Helper T cell (primary cell): ENCODE measurements around the genes ASB10, WDR86 and CRYGN.

- PRO-cap, 2 experiments, result no peak in any of the 2 experiments
Measured at GRCh38 chr7:151078918-151079229, 1.7 kb downstream of the FASTK start.

DNA sequence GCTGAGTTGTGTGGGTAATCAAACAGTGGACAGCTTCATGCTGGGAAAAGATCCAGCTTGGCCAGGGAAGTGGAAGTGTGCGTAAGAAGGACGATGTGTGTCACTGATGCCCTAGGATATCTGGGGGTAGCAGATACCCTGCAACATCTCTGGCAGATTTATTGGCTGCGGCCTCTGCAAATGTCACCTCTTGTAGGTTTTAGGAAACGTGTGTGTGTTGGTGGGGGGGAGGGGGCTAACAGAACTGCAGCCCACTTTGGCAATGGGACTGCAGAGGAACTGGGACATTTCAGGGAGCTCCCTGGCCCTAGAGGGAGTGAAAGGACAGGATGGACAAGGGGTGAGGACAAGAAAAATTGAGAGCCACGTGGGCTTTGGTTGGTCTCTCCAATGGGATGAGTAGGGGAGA is 910 bp upstream of the AGAP3 start:
- PRO-cap, 2 experiments, result no peak in any of the 2 experiments

GRCh38 chr7:151088837-151089910 is 2.9 kb downstream of the AGAP3 start:
- PRO-cap, 2 experiments, result no peak in any of the 2 experiments

DNA sequence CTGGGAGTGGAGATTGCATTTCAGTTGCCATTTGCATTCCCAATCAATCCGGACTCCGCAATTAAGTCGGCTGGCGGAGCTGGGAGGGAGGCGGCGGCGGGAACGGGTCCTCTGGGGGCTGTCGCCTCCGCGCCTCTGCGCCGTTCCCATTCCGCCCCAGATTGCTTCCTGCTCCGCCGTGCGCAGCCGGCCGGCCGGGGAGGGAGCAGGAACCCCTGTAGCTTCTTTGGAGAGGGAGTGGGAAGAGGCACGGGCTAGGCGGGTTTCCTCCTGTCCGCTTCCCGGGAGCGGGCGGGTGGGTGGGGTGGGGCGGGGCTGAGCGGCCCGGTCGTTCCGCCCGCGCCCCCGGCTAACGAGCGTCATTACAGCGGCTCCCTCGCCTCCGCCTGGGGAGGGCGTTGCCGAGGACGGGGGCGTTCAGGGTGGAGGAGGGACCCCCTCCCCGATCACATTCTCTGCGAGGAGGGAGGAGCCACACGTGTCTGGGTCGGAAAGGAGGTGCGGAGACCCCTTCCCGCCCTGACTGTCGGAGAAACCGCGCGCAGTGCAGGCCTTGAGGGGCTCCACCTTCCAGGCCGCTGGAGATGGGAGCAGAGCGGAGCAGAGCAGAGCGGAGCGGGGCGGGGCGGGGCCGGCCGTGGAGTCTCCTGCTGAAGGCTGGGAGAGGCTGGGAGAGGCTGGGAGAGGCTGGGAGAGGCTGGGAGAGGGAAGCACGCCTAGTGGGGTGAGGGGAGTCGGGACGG is 39.7 kb downstream of the AGAP3 start:
- PRO-cap, 2 experiments, result no peak in any of the 2 experiments

GRCh38 chr7:151187128-151188063 is at the start of gene ASB10:
ASB10 (minus strand) TSS chr7:151187250.
- PRO-cap, 2 experiments, result no peak in any of the 2 experiments

DNA sequence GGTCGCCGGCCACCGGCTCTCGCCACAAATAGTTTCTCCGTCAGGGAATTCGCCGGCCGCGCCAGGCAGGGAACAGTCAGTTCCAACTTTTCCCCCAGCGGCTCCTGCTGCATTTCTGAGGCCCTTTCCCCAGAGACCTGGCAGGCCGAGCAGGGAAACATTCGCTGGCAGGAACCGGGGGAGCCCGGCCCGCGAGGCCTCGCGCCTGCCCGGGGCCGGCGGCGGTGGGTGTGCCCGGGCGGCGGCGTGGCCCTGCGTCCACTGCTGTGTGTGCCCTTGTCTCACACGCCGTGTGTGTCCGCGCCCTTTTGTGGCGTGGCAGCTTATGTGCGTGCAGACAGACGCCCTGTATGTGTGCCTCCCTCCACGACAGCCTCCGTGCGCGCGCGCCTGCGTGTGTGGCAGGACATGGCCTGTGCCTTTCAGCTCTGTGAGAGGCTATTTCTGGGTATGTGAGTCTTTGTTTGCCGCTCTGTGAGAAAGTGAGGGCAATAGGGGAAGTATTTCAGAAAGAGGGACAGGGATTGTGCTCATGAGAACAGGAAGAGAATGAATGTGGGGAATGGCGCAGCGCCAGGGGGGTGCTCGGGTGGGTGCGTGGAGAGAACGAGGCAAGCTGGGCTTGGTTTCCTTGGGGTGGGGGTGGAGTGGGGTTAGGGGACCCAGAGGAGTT is 657 bp upstream of the SMARCD3 start:
- PRO-cap, 2 experiments, result no peak in any of the 2 experiments

DNA sequence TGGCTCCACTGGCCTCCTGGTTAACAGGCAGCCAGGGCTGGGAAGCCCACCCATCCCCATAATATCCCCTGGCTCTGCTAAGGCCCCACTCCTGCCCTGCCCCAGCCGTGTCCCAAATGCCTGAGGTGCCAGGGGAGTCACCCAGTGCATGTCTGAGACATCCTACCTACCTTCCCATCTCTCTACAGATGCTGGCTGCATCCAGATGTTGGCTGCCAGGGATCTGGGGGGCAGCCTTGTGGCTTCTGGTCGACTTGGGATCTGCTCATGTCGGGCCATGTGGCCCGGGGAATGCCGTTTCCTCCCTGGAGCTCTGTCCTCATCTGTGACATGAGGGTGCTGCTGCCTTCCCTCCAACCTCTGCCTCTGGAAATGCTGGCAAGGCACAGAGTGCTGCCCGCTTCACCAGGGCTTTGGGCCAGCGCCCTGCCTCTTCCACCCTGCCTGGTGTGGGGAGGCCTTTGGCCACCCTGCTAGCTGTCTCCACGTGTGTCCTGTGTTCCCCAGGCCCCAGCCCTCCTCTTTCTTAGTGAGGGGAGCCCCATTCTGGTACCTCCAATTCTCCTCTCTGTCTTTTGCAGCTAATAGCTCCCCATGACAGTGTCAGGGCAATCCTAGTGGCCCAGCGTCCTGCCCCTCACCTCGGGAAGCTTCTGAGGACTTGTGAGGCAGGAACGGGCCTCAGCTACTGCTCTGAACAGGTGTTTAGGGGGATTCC is 5.8 kb upstream of the SMARCD3 start:
- PRO-cap, 2 experiments, result no peak in any of the 2 experiments

- PRO-cap, 2 experiments, result no peak in any of the 2 experiments
Measured at GRCh38 chr7:151366896-151367167, 25.2 kb downstream of the NUB1 start.

GRCh38 chr7:151408273-151409515 is 1.1 kb downstream of the WDR86 start:
- PRO-cap, 2 experiments, result peak in 2 of 2 experiments; most common plus-strand start chr7:151409236 (in 2); most common minus-strand start chr7:151408918 (in 2)

- PRO-cap, 2 experiments, result peak in 2 of 2 experiments; most common plus-strand start chr7:151410520 (in 2); most common minus-strand start chr7:151409925 (in 2)
Measured at GRCh38 chr7:151409516-151410632, at the start of gene WDR86. WDR86 (minus strand) TSS chr7:151410038.

GRCh38 chr7:151439803-151440725 is at the start of gene CRYGN:
CRYGN (minus strand) TSS chr7:151440141.
- PRO-cap, 2 experiments, result no peak in any of the 2 experiments

GRCh38 chr7:151485170-151486239 is 34.2 kb downstream of the RHEB start:
- PRO-cap, 2 experiments, result no peak in any of the 2 experiments

DNA sequence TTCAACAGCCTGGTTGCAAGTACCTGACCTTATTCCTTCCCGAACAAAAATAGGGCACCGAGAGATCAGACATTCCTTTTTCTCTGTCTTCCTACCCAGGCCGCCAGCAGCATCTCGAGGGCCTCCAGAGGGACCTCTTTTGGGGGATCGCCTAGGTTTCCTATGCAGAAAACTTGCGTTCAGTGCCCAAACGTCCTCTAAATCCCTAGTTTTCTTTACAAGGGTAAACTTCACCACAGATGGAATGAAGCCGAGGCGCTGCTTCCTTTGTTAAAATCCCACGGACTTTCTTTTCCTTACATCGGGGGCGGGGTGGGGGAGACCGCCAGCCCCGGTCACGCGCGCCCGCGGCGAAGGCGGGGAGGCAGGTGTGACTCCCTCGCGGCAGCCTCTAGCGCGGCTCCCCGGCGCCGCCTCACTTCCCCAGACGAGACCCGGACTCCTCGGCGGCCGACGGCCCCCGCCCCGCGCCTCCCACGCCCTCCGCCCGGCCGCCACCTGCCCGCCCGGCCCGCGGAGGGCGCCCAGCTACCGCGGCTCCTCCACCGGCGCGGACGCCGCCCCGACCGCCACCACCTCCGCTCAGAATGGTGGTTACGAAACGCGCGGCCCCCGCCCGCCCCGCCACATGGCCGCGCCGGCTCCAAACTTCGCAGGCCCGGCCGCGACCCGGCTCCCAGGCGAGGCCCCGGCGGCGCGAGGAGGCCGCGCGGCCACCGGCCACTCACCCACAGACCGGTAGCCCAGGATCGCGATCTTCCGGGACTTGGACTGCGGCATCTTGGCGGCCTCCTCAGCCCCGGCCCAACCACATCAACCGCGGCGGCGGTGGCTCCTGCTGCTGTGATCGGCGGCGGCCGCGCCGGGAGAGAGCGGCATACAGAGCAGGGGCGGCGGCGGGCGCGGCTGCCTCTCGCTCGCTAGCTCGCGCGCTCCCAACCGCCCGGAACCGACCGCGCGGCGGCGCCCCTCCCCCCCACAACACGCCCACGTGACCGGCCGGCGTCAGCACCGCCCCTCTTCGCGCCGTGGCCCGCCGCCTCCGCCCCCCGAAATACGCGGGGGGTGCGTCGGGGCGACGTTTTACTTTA is 618 bp downstream of the RHEB start:
- PRO-cap, 2 experiments, result peak in 2 of 2 experiments; most common plus-strand start position 418 of the sequence (in 2); most common minus-strand start position 589 of the sequence (in 2)

- PRO-cap, 2 experiments, result peak in 2 of 2 experiments; most common plus-strand start chr7:151560475 (in 2); most common minus-strand start chr7:151560373 (in 2)
Measured at GRCh38 chr7:151560199-151560669, 40.5 kb upstream of the RHEB start.

GRCh38 chr7:151628715-151629216 is 109.1 kb upstream of the RHEB start:
- PRO-cap, 2 experiments, result no peak in any of the 2 experiments

GRCh38 chr7:151631459-151632053 is 111.9 kb upstream of the RHEB start:
- PRO-cap, 2 experiments, result no peak in any of the 2 experiments

DNA sequence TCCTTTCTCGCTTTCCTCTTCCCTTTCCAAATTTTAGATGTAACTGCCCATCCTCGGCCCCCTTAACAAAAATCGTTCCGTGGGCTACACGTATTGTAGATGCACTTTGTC is 112.8 kb upstream of the RHEB start:
- PRO-cap, 2 experiments, result no peak in any of the 2 experiments

DNA sequence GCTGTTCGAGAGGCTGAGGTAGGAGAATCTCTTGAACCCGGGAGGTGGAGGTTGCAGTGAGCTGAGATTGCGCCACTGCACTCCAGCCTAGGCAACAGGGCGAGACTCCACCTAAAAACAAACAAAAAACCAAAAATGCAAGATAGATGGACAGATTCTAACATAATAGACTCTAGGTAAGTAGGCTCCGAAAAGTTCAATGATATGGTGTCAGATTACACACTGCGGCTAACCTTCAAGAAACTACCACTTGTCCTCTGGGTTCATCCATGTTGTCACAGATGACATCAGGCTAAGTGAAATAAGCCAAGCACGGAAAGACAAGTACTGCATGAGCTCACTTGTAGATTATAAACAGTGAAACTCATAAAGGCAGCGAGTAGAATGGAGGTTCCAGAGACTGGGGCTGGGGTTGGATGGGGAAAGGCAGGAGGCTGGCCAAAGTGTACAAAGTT is 131.8 kb upstream of the RHEB start:
- PRO-cap, 2 experiments, result no peak in any of the 2 experiments

- PRO-cap, 2 experiments, result no peak in any of the 2 experiments
Measured at GRCh38 chr7:151695805-151696324, 176.2 kb upstream of the RHEB start.

- PRO-cap, 2 experiments, result no peak in any of the 2 experiments
Measured at GRCh38 chr7:151705679-151706335, 171.1 kb downstream of the PRKAG2 start.